ENCODE measurements around a stretch of chr17.

DNA sequence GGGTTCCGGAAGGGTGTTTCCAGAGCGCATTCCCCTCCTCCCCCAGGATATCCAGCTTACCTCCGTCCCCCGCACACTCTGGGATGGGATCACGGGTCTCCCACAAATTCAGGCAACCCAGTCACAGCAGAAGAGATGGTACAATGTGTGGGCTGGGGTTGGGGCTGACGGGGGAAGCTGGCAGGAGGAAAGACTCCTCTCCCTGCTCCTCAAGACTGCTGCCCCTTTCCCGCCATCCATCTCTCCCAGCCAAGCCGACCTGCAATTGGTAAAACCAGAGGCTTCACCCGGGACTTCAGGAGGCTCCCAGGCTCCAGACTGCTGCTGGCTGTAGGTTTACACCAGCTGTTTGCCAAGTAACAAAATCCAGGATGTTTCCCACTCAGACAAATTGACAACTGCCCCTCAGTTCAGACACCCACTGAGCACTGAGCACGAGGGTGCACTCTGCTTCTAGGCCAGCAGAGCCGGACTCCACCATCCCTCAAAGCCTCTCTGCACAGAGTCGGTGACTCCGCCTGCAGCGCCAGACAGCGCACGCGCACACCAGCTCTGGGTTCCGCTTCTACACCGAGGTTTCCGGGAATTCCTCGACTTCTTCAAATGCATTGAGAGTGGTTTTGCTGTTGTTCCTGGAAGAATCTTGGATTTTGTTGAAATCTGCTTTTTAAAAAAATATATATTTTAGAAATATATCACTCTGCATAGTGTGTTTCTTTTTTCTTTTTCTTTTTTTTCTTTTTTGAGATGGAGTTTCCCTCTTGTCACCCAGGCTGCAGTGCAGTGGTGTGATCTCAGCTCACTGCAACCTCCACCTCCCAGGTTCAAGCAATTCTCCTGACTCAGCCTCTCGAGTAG is 37.8 kb downstream of the ASPA start:
- PRO-cap, 8 experiments: no peak in any of the 8 experiments

DNA sequence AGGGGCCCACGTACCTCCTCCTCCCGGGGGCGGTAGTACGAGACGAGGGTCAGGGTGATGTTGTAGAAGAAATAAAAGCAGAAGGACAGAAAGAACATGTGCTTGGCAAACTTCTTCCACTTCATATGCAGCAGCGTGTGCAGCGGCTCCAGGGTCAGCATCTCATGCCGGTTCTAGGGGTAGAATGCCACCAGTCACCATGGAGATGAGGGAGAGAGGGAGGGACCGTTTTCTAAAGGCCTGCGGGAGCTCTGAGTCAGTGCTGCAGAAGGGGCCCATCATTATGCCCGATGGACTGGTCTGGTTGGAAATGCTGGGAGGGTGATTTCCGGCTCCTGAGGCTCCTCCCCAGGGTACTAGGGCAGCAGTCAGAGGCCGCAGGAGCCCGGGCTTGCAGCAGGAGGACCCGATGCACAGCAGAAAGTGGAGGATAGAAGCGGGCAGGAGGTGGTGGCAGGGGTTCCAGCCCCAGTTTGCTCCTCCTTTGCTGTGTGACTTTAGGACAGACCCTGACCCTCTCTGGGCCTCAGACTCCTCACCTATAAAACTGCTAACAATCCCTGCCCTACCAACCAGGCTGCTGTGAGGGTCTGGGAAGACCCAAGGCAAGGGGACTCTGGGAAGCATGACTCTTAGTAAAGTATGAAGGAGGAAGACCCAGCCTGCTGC is 28.7 kb downstream of the TRPV3 start:
- PRO-cap, 8 experiments: no peak in any of the 8 experiments

GRCh38 chr17:3802187-3803356 is 1.6 kb upstream of the ITGAE start:
- PRO-cap, 8 experiments: no peak in any of the 8 experiments

DNA sequence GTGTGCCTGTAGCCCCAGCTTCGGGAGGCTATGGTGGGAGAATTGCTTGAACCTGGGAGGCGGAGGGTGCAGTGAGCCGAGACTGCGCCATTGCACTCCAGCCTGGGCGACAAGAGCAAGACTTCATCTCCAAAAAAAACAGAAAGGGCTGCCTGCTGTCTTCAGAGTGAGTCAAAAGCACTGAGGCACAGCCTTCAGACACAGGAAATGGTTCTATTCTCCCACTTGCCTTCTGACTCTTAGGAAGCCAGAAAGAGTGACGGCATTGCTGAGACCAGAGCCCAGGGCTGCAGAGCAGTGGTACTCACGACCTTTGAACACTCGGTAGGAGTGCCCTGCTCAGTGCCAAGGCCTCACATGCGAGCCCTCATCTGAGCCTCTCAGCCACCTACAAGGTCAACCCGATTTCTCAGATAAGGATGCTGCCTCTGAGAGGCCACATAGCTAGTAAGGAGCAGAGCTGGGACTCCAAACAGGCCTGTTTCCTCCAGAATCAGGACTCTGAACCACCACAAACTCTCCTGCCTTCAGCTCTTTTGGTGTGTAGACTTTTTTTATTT is 3.5 kb upstream of the ITGAE start:
- PRO-cap, 8 experiments: no peak in any of the 8 experiments

DNA sequence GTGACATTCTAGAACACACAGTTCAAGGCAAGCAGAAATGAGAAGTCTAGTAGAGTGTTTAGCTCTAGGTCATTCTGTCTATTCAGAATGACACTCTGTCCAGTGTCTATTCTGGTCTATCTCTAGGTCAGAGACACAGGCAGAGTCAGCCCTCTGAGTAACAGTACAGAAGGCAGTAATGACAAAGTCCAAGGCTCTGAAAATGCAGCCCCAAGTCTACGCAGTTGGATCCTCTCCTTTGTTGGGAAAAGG is 17.4 kb downstream of the NCBP3 start:
- PRO-cap, 8 experiments: no peak in any of the 8 experiments

DNA sequence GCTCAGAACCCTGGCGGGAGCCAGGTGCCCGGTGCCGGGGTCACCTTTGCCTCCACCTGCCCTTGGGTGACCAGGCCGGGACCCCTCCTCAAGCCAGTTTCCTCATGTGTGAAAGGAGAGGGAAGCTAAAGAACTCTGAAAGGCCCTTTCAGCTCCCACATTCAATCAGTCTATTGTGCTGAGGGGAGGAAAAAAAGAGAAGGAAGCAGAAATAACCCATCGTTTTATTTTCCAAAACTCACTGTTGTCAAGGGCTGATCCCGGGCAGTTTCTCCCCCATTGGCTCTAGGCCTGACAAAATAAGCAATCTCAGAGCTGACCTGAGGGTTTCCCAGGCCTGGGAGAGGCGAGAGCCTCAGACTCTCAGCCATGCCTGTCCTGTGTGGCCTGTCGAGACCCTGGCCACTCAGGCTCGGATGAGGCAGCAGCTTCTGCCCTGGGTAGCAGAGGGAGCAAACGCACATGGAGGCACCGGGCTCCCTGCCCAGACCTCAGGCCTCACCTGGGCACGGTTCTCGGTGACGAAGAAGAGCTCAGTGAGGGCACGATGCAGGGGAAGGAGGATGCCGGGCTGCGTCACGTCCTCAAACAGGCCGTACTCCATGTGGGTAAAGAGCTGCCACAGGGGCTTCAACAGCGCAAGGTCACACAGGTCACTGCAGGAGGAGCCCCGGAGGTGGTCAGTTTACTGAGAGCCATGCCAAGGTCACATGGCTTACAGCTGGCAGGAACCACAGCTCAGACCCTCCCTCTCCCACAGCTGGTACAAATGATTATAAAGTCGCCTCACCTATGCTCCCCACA is 45.1 kb upstream of the ATP2A3 start:
- PRO-cap, 8 experiments: no peak in any of the 8 experiments

DNA sequence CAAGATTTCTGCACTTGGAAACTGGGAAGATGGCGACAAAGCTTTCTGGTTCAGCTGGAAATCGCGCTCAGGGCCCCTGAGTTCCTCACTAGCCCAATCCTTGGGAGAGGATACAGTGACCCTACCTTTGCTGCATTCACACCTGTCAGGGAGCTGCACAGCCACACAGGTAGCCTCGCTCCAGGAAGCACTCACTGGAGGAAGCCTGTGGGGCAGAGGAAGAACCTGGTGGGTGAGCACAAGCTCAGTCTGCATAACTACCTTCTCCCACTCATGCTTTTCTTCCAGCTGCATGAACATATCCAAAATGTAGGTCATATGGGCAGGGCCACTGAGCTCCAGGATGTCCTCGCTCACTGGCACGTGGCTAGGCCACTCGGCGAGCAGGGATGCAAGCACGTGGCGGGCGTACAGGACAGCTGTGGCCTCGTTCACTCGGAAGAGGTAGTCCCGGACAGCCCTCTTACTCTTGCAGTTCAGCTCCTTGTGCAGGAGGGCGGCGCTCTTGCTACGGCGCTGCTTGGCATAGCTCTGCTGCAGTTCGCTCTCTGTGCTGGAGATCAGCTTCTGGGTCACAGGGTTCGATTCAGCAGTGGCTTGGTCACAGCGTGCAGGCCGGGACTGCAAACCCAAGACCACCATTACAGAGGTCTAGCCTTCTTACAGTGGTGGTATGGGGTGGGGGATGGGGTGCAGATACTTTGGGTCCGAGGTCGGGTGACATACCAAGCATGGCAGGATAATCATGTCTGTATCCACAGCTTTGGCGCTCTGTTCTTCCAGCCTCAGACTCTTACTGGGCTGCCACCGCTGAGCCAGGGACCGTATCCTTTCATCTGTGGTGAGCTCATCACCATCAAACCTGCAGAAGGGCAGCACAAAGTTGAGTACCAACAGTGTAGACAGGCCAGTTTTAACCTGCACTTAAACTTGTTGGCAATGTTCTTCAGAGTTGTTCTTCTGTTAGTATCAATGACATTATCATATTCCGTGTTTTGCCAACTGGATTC is 53.2 kb upstream of the ATP2A3 start:
- PRO-cap, 8 experiments: no peak in any of the 8 experiments

- PRO-cap, 8 experiments: no peak in any of the 8 experiments
These were observed 79.5 kb upstream of the ATP2A3 start for GRCh38 chr17:4043631-4044212.

- PRO-cap, 8 experiments: no peak in any of the 8 experiments
These were observed 80.6 kb downstream of the ZZEF1 start for GRCh38 chr17:4062075-4062775.

- PRO-cap, 8 experiments: no peak in any of the 8 experiments
These were observed 1.2 kb downstream of the CYB5D2 start for GRCh38 chr17:4144341-4144548.

DNA sequence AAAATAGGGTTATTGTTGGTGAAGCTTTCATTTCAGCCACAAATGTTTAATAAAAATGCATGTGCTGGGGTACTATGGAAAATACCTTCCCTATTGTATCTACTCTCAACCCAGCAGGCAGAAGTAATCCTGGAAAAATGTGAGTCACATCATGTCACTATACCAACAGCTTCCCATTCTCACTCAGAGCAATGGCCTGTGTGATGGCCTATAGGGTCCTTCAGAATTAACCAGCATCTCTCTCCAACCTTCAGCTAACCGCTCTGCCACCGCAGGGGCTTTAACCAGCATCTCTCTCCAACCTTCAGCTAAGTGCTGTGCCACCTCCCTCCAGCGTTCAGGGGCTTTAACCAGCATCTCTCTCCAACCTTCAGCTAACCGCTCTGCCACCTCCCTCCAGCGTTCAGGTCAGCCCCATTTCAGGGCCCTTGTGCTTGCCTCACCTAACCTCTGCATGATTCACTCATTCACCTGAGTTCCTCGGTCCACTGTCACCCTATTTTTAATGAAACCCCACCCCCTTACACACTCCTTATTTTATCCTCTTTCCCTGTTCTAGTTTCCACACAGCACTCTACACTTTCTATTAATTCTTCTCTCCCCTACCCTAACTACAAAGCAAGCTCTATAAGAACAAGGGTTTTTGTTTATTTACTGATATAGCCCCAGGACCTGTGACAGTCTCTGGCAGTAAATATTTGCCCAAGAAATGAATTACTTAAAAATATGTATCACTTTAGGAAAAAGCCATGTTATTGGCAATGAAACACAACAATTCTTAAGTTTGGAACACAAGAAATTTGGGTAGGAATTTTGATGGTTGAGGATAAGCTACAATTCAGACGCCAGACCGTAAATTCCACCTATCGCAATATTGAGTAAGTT is 33.9 kb downstream of the UBE2G1 start:
- PRO-cap, 8 experiments: peak in 2 of 8 experiments; most common minus-strand start position 498 of the sequence (in 1)

- PRO-cap, 8 experiments: peak in 8 of 8 experiments; most common plus-strand start chr17:4365419 (in 6); most common minus-strand start chr17:4365337 (in 2)
These were observed 1.5 kb downstream of the UBE2G1 start for GRCh38 chr17:4364919-4365474.

GRCh38 chr17:4479992-4480474 is 18.6 kb upstream of the SPNS2 start:
- PRO-cap, 8 experiments: no peak in any of the 8 experiments

GRCh38 chr17:4594678-4595527 is 10.6 kb downstream of the SMTNL2 start:
- PRO-cap, 8 experiments: no peak in any of the 8 experiments

DNA sequence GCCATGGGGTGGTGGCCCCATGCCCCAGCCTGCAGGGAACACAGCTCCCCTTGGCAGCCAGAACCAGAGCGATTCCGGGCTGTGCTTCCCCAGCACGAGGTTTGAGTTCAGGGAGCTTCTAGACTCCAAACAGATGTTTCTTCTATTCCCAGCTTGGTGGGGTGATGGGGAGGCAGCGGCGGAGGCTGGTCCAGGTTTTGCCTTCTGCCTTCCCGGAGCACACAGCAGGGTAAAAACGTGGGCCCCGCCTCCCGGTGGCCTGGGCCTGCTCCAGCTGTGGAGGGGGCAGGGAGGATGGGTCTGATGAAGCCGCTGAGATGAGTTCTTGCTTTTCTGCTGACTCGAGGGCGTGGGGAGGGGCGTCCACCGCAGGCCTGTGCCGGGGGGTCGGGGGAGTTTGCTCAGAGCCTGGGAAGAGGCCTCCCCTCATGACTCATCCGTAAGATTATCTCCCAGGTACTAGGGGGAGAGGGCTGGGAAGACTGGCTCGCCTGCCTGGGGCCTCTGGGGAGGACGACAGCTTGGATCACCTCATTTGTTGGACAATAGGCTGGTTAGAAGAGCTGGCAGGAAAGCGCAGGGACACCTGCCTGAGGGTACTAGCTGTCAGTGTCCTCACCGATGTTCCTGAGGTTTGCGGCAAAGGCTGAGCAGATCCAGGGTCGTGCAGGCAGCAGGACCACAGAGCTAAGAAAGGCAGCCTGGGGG is 15.5 kb downstream of the SMTNL2 start:
- PRO-cap, 8 experiments: no peak in any of the 8 experiments

GRCh38 chr17:4607866-4608223 is 23.5 kb downstream of the SMTNL2 start:
- PRO-cap, 8 experiments: no peak in any of the 8 experiments

- PRO-cap, 8 experiments: peak in 4 of 8 experiments; most common plus-strand start chr17:4740030 (in 2)
These were observed 176 bp upstream of the CXCL16 start for GRCh38 chr17:4739993-4740215.

DNA sequence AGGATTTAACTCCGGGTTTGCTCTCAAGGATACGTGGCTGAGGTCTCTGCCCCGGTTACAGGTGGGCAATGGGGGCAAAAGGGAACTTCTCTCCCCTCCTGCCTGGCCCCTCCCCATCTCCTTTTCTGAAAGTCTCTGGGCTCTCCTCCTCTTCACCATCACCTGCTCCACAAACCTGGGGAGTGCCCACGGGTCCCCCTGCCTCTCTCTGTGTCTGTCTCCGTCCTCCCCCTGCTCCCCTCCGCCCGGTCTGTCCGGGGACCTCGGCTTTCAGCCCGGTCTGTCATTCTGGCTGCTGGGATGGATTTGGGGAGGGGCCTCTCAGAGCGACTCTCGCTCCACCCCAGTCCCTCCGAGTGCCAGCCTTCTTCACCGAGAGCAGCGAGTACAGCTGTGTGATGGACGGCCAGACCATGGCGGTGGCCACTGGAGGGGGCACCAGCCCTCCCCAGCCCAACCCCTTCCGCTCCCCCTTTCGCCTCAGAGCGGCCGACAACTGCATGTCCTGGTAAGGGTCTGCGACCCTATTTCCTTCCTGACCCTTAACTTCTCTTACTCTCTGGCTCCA is 5.2 kb upstream of the CXCL16 start:
- PRO-cap, 8 experiments: no peak in any of the 8 experiments

DNA sequence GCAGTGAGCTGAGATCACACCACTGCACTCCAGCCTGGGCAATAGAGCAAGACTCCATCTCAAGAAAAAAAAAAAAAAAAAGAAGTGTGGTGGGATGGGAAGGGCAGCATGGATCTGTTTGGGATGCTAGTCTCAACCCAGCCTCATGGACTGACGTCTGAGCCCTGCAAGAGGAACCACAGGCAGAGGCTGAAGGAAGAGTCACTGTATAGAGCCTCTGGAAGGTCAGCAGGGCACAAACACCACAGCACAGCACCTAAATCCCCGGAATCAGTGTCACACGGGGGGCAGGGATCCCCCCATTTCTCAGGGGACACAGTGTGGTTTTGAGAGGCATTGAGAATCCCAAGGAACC is 10.9 kb upstream of the CXCL16 start:
- PRO-cap, 8 experiments: no peak in any of the 8 experiments

GRCh38 chr17:4759774-4760238 is 11.9 kb upstream of the TM4SF5 start:
- PRO-cap, 8 experiments: no peak in any of the 8 experiments